ReNcell CX (cell line): ENCODE data around the genes LEAP2 and AFF4.

- PRO-cap = no peak
These were observed 25.4 kb downstream of the IRF1 start for GRCh38 chr5:132465021-132465696.

DNA sequence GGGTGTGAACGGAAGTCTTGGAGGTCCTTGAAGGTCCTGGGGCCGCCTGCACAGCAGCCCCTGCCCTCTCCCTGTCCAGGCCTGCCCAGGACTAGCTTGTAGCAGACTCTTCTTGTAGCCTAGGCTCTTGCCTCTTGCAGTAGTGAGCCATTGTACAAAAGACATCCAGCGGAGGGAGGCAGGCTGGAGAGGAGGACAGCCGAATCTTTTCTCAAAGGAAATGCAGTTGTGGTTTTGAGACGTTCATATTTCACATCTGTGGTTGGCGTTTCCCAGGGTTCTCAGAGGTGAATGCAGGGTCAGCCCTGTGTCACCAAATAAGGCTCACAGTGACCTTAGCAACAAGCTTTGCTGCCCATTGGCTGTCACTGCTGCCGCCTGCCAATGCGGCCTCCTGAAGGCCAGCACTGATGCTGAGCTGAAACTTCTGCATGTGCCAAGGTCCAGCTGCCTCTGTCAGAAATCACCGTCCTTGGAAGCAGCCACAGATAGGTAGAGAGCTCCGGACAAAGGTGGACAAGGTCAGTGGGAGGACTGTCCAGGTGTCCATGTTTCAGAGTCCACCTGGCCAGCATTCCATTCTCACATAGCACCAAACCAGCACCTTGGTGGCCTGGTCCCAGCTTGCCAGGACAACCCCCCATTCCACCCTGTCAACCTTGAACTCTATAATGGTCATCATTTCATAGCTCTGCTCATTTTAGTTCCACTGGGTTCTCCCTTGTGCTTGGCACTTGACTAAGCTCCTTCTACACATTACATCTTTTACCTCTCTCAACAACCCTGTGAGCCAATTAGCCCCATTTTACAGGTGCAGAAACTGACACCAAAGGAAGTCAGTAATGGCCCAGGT is 23.7 kb downstream of the IRF1 start:
- PRO-cap = no peak

GRCh38 chr5:132488948-132489150 is 1.7 kb downstream of the IRF1 start:
- PRO-cap = no peak

GRCh38 chr5:132496698-132497605 is 6.4 kb upstream of the IRF1 start:
- PRO-cap = bidirectional peak, plus-strand start at chr5:132496794, minus-strand start at chr5:132496869; bidirectional peak, plus-strand start at chr5:132497162, minus-strand start at chr5:132496890

DNA sequence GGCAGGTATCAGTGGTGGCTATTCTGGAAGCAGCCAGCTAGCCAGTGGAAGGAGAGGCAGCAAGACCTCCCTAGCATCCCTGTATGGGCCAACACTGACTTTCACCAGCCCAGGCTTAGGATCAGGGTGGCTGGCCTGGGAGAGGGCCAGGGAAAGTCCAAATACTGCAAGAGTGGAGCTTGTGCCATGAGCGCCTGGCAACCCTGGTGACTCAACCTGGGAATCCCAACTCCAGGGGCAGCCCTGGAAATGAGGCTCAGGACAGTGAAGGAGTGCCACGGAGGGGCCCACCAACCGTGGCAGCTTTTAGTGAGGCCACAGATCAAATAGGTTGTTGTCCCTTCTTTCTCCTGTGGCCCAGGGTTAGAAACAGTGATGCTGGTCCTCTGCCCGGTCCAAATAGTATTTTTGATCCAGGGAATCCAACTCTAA is 7.7 kb upstream of the IRF1 start:
- PRO-cap = no peak

GRCh38 chr5:132587763-132588266 is 31.0 kb downstream of the RAD50 start:
- PRO-cap = no peak

- PRO-cap = no peak
These were observed 2.2 kb downstream of the SEPTIN8 start for GRCh38 chr5:132774836-132775248.

- PRO-cap = no peak
These were observed 5.1 kb downstream of the SHROOM1 start for GRCh38 chr5:132824882-132826136.

DNA sequence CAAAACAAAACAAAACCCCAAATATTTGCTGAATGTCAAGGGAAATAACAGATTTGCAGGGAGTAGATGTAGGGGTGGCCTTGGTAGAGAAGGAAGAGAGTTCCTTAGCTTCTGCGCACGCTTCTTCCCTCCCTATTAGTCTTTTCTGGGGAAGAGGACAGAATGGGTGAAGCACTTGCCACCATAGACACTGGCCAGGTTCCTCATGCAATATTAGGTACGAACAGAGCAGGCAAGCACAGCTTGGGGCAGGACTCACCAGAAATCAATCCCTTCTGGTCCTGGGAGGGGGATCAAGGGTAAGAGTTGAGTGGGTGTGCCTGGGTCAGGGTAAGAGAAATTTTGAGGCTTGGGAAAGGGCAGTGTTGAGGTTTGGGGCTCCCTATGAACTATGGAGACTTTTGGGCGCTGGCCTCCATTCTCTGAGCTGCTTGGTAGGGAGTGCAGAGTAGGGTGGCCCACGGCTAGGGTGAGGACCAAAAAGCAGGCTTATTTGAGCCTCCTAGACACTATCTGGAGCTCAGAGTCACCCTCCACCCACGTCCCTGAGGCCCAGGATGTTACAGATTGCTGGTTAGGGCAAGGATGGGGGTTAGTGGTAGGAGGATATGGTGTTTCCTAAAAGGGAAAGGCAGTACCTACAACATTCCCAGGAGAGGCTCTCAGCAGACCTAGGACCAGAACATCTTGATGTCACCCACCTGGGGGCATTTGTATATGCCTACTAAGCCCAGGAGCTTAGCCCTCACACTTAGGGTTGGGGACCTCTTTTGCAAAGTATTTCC is 2.6 kb downstream of the SHROOM1 start:
- PRO-cap = no peak

DNA sequence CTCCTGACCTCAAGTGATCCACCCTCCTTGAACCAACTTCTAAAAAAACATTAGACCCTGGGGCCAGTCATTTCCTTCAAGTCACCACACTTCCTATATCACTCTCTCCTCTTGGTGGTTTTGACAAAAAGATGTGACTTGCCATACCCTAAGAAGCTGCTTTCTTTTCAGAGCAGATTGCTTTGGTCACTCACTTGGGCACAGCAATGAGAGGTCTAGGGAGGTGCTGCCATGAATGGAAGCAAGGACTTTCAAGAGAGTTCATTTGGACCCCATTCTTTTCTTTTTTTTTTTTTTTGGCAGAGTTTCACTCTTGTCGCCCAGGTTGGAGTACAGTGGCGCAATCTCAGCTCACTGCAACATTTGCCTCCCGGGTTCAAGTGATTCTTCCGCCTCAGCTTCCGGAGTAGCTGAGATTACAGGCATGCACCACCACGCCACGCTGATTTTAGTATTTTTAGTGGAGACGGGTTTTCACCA is 11.1 kb upstream of the SHROOM1 start:
- PRO-cap = no peak

DNA sequence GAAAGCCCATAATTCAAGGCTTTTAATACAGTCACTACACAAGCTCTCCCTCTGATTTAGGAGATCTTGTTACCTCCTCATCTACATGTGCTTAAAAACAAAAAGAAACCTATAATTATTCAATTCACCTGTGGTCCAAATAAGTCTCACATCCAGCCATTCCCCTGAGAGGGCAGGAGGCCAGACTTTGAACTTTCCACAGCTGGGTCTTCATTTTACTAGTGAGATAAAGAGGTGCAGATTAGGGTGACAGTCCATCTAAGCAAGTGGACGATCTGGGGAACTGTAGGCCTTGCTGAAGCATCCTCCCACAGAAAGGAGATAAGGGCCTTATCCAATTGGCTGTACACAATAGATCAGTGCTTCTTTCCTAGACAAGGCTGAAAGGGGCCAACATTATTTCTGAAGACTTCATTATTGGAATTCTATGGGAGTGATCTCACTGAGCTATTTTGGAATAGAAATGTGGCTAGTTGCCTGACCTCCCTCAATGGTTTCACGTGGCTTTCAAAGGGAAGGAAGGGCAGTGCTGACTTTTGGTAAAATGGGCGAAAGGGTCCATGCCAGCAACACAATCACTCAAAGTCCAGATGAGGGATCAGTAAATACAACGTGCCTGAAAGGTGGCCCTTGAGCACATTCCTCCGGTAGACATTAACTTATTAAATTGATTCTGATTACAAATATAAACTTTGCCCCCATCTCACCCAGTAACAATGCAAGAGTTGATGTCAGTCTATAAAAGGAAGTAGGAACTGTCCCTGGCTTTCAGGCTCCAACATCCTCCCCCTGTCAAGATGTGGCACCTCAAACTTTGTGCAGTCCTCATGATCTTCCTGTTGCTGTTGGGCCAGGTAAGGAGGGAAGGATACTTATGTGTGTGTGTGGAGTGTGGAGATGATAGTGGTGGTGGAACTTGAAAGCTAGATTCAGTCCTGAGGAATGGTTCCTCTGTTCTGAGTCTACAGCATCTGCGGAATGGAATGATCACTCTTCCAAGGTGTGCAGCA is at the start of gene LEAP2:
Gene LEAP2 (plus strand): TSS at position 771 of the 1,010 bp plus-strand sequence.
- PRO-cap = no peak

- PRO-cap = no peak
These were observed 12.8 kb downstream of the LEAP2 start for GRCh38 chr5:132886200-132886729.

GRCh38 chr5:132934087-132935101 is 29.0 kb downstream of the AFF4 start:
- PRO-cap = no peak

DNA sequence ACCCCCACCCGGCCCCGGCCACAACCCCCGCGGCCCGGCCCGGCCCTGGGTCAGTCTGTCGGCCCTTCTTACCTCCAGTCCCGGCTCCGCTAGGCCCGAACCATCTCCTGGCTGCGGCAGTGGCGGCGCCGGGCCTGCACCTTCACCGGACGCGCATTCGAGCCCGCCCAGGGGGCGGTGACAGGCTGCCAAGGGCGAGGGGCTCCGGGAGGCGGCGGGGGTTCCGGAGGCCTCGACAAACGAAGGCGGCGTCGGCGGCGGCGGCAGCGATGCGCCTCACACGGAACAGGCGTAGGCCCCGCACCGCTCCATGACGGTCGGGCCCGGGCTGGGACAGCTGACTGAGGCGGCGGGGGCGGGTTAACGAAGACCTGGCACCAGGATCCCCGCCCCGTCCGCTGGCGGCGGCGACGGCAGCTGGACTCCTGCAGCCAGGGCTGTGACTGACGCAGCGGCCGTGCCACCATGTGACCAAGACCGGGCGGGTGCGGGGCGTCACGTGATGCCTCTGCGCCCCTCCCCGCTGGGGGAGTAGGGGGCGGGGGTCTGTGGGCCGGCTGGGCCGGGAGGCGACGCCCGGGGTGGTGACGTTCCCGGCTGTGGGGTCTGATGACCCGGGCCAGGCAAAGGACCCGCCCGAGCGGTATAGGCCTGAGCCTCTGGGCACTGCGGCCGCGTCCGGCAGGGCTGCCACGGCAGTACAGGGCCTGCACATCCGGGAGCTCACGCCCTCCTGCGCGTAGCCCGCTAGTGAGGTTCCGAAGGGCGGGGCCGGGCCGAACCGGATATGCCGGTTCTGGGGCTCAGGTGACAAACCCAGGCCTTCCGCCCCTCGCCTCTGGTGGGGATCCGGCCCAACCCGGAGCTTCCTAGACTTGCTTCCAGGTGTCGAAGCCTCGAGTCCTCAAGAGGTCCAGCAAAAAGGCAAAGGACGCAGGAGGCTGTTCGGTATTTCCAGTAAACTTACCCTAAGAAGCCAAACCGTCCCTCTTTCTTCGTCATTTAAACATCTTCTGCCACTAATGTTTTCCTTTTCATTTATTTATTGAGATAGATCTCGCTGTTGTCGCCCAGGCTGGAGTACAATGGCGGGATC is at the start of gene AFF4:
Gene AFF4 (minus strand): TSS at position 448 of the 1,096 bp plus-strand sequence.
- PRO-cap = bidirectional peak, plus-strand start at position 652 of the sequence, minus-strand start at position 418 of the sequence

DNA sequence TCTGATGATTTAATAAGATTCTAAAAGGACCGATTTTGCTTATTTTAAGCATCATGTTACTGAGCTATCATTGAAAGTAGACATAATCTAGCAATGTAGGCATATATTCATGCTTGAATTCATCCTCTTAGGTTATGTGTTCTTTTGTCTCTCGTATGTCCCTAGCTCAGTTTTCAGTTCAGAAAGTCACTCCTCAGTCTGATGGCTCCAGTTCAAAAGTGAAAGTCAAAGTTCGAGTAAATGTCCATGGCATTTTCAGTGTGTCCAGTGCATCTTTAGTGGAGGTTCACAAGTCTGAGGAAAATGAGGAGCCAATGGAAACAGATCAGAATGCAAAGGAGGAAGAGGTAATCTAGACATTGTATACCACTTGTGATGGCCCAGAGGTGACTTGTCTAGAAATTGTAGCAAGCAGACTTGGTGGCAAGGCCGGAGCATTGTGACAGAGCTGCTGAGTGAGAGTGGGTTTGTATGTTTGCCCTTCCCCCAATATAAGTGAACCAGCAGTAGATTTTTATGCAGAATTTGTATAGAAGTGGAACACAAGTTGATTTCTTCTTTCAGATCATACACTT is 39.3 kb downstream of the HSPA4 start:
- PRO-cap = no peak

DNA sequence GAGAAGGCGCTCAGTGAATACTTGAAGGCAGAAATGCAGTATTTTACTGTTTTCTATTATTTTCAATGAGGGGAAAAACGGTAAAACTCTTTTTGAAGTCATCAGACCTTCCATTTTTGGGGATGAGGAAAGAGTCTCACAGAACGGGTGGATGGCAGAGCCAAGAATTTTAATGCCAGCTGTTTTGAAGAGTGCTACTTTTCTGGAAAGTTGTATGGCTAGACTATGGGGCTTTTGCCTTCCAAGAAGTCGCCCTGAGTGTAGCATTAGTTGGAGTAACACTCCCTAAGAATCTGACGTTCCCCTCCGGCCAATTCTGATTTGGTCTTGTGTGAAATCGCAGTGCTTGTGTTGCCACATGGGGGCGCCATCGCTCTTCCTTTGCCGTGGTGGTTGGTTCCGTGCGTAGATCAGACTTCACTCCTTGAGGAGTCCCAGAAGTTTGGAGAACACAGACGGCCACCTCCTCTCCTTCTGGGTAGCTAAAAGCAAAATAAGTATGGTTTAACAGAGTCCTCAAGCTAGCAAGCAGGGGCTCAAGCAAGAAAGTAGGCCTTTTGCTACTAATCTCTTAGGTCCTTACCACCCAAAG is 59.3 kb downstream of the HSPA4 start:
- PRO-cap = no peak

- PRO-cap = no peak
These were observed 72.4 kb downstream of the HSPA4 start for GRCh38 chr5:133124182-133124639.

DNA sequence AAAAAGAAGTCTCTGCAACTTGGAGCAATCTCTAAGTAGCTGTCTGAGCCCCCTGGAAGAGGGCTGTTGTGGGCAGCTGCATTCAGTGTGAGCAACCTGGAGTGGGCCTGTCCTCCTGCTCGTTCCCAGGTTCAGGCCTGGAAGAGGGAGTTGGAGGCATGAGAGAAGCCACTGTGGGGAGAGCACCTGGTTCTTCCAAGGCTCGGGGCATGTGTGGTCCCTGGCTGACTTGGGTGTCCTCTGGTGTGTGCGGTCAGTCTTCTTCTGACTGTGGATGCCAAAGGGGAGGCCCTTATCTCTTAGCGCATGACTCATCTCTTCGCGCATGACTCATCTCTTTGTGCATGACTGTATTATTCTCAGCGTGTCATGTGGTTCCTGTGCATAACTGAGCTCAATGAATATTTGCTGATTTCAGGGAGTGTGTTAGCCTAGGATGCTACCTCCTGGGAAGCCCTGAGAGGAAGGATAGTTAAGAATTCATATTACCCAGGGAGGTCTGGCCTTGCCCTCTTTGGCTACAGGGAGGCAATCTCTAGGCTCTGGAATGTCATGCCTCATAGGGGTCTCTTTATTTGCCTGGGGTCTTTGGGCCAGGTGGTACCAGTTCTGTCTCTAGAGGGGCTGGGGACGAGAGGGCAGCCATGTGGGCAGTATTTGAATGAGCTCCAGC is 188.7 kb downstream of the HSPA4 start:
- PRO-cap = bidirectional peak, plus-strand start at position 418 of the sequence, minus-strand start at position 260 of the sequence

DNA sequence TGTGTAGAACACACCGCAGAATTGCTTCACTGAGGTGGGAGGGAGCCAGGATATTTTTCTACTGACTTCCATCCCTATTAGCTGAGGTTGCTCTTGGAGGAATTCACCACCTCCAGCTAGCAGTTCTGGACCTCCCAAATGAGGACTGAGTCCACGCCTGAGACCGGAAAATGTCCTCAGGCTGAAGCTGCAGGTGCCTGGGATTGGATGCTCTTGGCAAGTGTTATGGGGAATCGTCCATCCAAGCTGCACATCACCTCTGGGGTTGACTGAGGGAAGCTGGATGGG is 270.7 kb downstream of the HSPA4 start:
- PRO-cap = no peak

- PRO-cap = no peak
These were observed 204.9 kb downstream of the FSTL4 start for GRCh38 chr5:133407476-133407743.